Metanephros (tissue), 2 donors: ENCODE measurements around the genes GLCCI1, PHF14 and ARL4A.

DNA sequence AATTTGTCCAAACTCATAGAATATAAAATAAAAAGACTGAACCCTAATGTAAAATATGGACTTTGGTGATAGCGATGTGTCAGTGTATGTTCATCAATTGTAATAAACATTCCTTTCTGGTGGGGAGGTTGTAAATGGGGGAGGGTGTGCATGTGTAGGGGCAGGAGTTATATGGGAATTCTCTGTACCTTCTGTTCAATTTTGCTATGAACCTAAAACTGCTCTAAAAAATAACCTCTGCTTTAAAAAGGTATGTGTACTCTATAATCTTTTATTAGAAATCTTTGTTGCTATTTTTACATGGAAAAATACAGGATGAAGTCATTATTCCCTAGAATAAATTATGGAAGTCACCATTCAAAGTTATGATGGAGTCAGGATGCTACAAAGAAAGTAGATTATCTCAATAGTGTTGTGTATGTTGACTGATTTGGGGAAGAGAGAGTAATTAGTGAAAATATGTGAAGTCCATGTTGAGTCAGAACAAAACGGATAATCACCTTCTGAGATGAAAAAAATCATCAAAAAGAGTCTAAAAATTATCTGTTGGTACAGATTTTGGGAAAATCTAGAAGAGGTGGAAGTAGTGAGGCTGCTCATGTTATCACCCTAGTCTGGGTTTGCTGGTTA is 12.6 kb downstream of the RPA3 start:
- RAMPAGE, long total RNA, result no peak

DNA sequence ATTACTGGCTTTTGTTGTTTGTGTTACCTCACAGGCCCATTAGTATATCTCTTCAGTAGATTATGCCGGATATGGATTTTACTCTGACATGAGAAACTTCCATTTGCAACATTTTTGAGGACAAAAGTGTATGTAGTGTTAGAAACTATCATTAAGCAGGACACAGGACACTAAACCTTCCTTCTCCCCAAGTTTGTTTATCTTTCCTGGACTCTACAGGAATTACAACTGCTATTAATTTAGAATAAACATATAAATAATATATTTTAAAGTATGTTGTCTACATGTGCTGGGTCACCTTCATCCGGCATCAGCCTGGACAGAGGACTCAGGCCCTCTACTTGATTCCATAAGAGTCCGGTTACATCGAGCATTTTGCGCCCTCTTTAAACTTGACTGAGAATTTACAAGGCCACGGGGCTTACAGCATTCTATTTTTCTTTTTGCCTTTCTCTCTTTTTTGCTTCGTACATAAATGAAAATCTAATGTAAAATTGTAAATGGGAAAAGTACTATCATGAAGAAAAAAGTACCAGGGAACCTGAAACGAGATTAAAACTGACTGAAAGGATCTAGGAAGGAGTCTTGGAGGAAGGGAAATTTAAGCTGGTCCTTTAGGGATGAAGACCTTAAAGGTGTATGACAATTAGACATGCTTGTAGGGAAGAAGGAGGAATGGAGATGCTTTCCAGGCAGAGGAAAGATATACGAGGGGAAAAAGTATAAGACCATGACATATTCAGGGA is 40.8 kb upstream of the RPA3 start:
- RAMPAGE, long total RNA, result no peak

- RAMPAGE, long total RNA, result no peak
Measured at GRCh38 chr7:7857076-7857580, 111.5 kb upstream of the GLCCI1 start.

- RAMPAGE, long total RNA, result no peak
Measured at GRCh38 chr7:7866088-7866978, 102.3 kb upstream of the GLCCI1 start.

DNA sequence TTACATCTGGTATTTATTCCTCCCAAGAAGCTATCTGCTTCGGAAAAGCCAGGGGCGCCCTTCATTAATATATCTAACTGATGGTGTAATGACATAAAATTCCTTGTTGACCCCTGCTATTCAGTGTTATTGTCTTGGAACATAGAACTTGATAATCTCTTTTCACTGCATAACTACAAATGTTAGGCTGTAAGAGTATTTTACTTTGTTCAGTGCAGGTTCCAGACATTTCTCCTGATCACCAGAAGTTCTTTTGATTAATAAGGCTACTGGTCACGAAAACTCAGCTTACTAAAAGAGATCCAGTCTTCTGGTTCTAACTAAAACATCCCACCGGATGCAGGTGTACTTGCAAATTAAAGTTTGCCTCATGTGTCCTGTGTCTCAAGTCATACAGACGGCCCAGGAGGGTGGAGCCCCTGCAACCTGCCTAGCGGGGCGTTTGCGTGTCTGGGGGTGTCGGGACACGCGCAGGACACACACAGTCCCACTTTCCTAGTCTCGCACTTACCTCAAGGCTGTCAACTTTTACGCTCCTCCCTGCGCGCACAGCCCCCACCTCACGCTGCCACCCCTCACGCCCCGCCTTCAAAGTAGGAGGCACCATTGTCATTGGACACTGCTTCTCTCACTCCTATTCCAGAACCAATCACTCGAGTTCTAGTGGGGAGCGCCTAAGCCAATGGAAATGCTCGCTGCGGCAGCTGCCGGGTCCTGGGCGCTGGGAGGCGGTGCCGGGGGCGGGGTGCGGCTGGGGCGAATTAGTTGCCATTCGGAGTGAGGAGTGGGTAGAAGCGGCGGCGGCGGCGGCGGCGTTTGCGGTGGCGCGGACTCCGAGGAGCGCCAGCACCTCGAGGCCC is at the start of gene GLCCI1:
GLCCI1 (plus strand) TSS at position 764 of the 860 bp plus-strand sequence.
- RAMPAGE, long total RNA, result no peak

DNA sequence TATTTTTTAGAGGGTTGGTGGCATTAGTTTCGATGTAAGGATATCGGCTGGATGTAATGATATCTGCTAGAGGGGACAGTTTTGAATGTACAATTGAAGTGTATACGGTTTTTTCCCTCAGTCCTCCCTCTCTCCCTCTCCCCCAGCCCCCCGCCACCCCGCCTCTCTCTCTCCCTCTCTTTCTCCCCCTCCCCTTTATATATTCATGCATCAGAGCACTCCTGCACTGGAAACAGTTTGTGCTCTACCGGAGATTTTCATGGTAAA is 1.6 kb downstream of the GLCCI1 start:
- RAMPAGE, long total RNA, result no peak

DNA sequence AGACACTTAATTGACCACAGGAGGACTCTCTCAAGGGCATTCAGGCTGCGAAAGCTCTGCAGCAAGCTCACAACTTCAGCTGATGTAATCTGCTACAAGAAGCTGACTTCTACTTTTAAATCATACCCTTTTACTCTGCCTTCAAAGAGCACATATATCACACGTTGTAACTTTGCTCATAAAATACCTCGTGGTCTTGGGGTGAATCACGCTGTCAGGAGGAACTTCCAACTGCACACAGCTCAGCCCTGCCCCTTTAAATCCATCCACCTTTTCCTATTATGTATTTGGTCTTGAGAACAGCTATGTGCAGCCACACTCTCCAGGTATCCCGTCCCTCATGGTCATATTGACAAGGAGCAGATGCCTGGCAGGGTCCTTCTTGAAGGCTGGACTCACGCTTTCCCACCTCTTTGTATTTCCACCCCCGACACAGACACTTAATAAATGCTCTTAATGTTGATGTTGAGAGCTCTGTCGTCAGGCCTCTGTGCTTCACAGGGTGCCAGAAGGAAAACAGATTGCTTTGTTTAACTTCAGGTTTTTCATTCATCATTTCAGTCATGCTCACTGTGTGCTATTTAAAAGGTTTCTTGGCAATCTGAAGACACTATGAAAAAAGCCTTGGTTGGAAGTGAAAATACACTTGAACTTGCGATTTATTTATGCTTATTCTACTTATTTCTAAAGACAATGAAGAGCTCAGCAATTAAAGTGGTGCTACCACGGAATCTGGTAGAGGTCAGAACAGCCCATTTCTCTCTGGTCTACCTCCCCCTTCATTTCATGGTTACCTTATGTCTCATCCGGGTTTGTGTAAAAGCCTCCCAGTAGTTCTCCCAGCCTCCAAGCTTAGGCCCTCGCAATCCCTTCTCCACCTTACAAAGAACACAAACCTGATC is 47.5 kb downstream of the ICA1 start:
- RAMPAGE, long total RNA, result no peak

DNA sequence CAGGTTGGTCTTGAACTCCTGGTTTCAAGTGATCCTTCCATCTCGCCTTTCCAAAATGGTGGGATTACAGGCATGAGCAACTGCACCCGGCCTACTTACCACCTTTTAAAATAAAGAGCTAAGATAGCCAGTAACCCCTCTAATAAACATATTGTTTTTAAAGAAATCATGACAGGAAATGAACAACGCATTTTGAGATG is 221.3 kb downstream of the NDUFA4 start:
- RAMPAGE, long total RNA, result no peak

DNA sequence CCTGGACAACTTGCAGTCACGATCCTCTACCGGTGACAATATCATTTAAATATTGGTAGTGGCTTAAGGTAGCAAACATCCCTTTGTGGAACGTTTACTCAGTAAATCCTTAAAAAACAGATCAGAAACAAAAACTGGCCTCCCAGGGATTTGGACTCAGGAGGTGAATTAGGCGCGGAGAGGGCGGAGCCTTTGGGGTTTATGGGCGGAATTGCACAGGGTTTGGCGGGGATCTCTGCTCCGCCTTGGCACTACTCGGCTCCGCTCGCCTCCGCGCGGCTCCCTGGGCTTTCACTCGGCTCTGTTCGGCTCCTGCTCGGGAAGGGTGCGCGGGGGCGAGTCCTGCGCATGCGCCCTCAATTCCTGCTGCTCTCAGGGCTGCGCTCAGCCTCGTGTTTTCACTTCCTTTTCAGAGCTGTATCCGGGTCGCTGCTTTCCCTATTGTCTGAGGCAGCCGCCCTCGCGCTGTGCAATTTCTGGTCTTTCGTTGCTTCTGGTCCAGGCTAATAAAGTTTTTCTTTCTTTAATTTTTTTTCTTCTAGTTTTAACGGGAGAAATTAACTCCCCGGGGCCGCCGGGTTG is at the start of gene PHF14:
PHF14 (plus strand) TSS at position 401 of the 582 bp plus-strand sequence.
- RAMPAGE, long total RNA, result no peak

DNA sequence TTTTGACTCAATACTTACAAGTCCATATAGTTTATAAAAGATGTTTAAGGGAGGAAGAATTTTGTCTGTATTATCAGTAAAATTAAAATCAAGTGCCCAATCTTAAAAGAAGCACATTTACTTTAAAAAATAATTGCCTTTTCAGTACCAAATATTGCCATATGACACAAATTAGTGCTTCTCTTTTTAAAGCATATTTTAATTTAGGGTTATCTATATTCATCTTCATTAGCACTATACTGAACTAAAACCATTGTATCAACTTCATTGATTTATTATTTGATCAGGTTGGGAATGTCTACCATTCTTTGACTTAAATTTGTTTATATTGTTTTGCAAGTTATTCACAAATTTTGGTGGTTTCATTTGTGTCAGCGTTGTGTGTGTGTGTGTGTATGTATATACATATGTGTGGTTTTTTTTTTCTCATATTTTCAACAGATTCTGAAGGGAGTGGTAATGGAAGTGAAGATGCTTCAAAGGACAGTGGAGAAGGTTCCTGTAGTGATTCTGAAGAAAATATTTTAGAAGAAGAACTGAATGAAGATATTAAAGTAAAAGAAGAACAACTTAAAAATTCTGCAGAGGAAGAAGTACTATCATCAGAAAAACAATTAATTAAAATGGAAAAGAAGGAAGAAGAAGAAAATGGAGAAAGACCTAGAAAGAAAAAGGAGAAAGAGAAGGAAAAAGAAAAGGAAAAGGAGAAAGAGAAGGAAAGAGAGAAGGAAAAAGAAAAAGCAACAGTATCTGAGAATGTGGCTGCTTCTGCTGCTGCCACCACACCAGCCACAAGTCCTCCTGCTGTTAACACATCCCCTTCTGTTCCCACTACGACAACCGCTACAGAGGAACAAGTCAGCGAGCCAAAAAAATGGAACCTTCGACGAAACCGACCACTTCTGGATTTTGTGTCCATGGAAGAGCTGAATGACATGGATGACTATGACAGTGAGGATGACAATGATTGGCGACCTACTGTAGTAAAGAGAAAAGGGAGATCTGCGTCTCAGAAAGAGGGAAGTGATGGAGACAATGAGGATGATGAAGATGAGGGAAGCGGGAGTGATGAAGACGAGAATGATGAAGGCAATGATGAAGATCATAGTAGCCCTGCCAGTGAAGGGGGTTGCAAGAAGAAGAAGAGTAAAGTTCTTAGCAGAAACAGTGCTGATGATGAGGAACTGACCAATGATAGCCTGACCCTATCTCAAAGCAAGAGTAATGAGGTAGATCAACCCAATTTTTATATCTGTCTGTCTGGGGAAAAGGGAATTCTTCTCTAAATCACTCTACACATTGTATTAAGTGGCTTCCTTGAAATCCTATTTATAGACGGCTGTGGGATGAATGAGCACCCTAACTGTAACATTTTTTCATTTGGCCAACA is 8.8 kb downstream of the PHF14 start:
- RAMPAGE, long total RNA, result no peak

DNA sequence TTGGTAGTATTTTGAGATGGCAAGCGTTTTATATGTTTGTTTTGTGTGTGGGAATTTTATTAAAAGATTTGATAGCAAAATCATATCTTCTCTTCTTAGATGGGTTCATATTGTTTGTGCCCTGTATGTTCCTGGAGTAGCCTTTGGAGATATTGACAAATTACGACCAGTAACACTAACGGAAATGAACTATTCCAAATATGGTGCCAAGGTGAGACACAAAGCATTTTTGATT is 49.0 kb downstream of the PHF14 start:
- RAMPAGE, long total RNA, result no peak

- RAMPAGE, long total RNA, result no peak
Measured at GRCh38 chr7:11193831-11194278, 220.2 kb downstream of the PHF14 start.

GRCh38 chr7:12687530-12688285 is at the start of gene ARL4A:
Gene ARL4A (plus strand): TSS chr7:12687633.
- RAMPAGE, long total RNA, result no peak

- RAMPAGE, long total RNA, result no peak
Measured at GRCh38 chr7:13985904-13986730, 3.3 kb downstream of the ETV1 start.

DNA sequence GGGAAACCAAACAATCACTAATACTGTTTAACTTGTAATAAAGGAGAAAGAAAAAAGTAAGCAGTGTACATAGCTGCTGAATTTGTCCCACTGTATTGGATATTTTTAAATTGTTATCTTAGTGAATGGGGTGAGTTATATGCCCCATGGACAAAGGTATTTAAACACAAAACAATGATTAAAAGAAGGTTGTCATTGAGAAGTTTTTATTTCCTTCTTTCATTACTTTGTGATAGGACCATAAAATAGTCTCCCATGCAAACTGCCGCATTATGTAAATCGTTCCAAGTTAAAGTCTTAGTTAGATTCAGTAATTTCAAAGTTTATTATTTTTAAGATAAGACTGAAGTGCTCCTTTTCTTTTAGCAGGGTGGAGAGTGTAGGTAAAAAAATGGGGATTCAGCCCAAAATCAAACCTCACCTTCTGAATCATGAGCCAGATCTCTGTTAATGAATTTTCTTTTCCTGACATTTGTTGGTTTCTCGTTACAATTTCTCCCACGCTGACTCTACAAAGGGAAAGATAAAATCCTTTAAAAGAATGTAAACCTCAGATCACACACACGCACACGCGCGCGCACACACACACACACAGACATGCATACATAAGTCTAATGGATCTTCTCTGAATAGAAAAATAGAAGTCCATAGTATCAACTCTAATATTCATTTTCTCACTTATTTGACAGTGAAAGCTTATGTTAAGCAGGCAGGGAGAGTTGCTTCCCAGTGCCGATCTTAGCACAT is 1.6 kb downstream of the ETV1 start:
- RAMPAGE, long total RNA, result no peak

GRCh38 chr7:14154910-14155123 is 165.4 kb upstream of the ETV1 start:
- RAMPAGE, long total RNA, result no peak

GRCh38 chr7:14278636-14279214 is 289.3 kb upstream of the ETV1 start:
- RAMPAGE, long total RNA, result no peak

- RAMPAGE, long total RNA, result no peak
Measured at GRCh38 chr7:16420850-16421038, 594 bp downstream of the CRPPA start.

- RAMPAGE, long total RNA, result no peak
Measured at GRCh38 chr7:16754338-16754880, 854 bp downstream of the TSPAN13 start.

DNA sequence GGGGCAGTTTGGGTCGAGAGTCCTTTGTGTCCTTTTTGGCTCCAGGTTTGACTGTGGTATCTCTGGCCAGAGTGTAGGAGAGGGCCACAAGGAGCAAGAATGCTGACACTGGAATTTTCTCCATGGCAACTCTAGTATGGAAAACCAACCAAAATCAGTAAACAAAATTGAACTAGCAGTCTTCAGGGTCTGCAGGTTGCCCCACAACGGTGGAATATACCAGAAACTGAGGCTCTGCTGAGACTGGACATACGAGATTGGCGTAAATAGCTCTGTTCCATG is 3.2 kb downstream of the AGR2 start:
- RAMPAGE, long total RNA, result no peak